K562 (cell line): ENCODE measurements around a stretch of chr12.

DNA sequence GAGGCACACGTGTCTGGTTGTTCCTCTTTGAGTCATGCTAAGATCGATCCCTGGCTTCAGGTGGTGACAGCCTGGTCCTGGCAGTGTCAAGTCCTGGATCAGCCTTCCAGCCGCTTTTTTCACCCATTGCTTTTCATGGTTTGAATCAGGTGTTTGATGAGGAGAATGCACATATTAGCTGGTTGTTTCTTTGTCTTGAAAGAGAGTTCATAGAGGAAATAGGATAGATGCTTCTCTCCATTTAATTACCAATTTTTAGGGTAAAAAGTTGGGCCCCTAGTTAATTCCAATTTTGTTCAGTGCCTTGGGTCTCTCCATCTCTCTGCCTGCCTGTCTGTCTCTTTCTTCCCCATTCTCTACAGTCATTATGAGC lies 35.3 kb downstream of the ZNF664 start:
- RAMPAGE, long total RNA, result no peak
- RRBS, result no CpG with 5 or more reads among the region's 3 CpGs
PRO-cap:
- standard, result no peak
- CoPRO, capped RNA only, 2 experiments, result no peak in any of the 2 experiments
- CoPRO, capped and uncapped RNA, 2 experiments, result no peak in any of the 2 experiments
- CoPRO, uncapped RNA only, 2 experiments, result no peak in any of the 2 experiments
CAGE:
- cytosol, long polyA plus RNA, result no peak
- long polyA plus RNA, result no peak
- nucleolus, long total RNA, result no peak
- nucleus, long polyA plus RNA, result no peak

DNA sequence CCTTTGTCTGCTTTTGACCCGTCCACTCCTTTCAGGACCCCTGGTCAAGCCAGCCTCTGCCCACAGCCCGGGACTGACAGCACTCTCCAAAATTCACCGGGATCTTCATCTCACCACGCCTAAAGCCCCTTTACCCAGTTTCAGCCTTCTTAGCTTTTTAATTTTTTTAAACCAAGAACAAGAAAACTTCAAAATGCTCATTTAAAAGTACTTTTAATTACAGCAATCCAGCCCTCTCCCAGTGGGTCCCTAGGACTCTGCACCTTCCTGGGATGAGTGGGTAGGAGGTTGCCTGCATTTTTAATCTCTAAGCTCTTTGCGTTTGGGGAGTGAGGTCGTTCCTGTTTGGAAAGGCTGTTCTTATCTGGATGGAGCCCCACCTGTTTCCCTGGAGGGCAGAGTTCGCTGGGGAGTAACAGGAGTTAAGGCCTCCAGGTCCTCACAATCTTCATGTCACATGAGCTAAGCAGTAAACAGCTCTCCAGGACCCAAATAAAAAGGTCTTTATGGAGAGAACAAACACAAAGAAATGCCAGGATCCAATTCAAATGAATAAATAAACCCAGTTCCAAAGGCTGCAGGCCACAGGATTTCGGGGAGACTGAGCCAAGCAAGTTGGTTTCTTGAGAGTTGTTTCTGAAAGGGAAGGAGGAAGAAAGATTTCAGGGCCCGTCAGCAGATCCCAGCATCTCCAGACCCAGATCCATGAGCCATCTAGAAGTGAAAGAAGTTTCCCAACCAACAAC lies 56.0 kb upstream of the RFLNA start:
- RAMPAGE, long total RNA, result no peak
- RRBS, result no CpG with 5 or more reads among the region's 9 CpGs
PRO-cap:
- standard, result no peak
- CoPRO, capped RNA only, 2 experiments, result no peak in any of the 2 experiments
- CoPRO, capped and uncapped RNA, 2 experiments, result no peak in any of the 2 experiments
- CoPRO, uncapped RNA only, 2 experiments, result no peak in any of the 2 experiments
CAGE:
- cytosol, long polyA plus RNA, result no peak
- long polyA plus RNA, result no peak
- nucleolus, long total RNA, result no peak
- nucleus, long polyA plus RNA, result no peak

DNA sequence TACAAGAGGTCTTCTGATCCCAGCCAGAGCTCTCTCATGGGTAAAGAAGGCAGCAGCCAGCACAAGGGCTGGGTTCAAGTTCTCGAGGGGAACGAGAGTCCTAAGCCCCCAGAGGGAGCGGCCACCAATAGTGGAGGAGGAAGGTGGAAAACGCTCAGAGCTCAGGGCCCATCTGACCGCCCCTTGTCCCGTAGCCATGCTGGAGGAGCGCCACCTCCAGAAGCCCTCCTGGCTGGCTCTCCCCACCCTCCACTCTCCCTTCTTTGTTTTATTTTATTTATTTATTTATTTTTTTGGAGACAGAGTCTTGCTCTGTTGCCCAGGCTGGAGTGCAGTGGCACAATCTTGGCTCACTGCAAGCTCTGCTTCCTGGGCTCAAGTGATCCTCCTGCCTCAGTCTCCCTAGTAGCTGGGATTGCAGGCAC lies 72.5 kb downstream of the RFLNA start:
- RAMPAGE, long total RNA, result no peak
- RRBS, result no CpG with 5 or more reads among the region's 7 CpGs
PRO-cap:
- standard, result no peak
- CoPRO, capped RNA only, 2 experiments, result no peak in any of the 2 experiments
- CoPRO, capped and uncapped RNA, 2 experiments, result no peak in any of the 2 experiments
- CoPRO, uncapped RNA only, 2 experiments, result no peak in any of the 2 experiments
CAGE:
- cytosol, long polyA plus RNA, result no peak
- long polyA plus RNA, result no peak
- nucleolus, long total RNA, result no peak
- nucleus, long polyA plus RNA, result no peak

GRCh38 chr12:124379725-124380956 lies 85.2 kb downstream of the RFLNA start:
- RAMPAGE, long total RNA, result no peak
- RRBS, result 86% methylated on average over 4 of the region's 42 CpGs
PRO-cap:
- standard, result no peak
- CoPRO, capped RNA only, 2 experiments, result no peak in any of the 2 experiments
- CoPRO, capped and uncapped RNA, 2 experiments, result no peak in any of the 2 experiments
- CoPRO, uncapped RNA only, 2 experiments, result no peak in any of the 2 experiments
CAGE:
- cytosol, long polyA plus RNA, result no peak
- long polyA plus RNA, result no peak
- nucleolus, long total RNA, result no peak
- nucleus, long polyA plus RNA, result no peak

GRCh38 chr12:124440451-124441195 lies 126.8 kb downstream of the NCOR2 start:
- RAMPAGE, long total RNA, result no peak
- RRBS, result no CpG with 5 or more reads among the region's 13 CpGs
PRO-cap:
- standard, result no peak
- CoPRO, capped RNA only, 2 experiments, result no peak in any of the 2 experiments
- CoPRO, capped and uncapped RNA, 2 experiments, result no peak in any of the 2 experiments
- CoPRO, uncapped RNA only, 2 experiments, result peak in 1 of 2 experiments; most common minus-strand start chr12:124440724 (in 1)
CAGE:
- cytosol, long polyA plus RNA, result no peak
- long polyA plus RNA, result no peak
- nucleolus, long total RNA, result no peak
- nucleus, long polyA plus RNA, result no peak

DNA sequence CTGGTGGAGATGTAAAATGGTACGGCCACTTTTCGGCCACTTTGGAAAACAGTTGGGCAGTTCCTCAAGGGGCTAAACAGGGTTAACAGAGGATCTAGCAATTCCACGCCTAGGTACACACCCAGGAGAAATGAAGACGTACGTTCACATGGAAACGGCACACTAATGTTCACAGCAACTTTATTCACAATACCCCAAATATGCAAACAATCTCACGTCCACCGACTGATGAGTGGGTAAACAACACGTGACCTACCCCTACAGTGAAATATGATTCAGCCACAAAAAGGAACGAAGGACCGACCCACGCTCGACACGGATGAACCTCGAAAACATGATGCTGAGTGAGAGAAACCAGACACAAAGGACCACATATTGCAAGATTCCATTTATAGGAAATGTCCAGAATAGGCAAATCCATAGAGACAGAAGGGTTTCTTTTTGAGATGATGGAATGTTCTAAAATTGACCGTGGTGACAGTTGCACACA lies 112.7 kb downstream of the NCOR2 start:
- RAMPAGE, long total RNA, result no peak
- RRBS, result no CpG with 5 or more reads among the region's 16 CpGs
PRO-cap:
- standard, result no peak
- CoPRO, capped RNA only, 2 experiments, result no peak in any of the 2 experiments
- CoPRO, capped and uncapped RNA, 2 experiments, result no peak in any of the 2 experiments
- CoPRO, uncapped RNA only, 2 experiments, result no peak in any of the 2 experiments
CAGE:
- cytosol, long polyA plus RNA, result no peak
- long polyA plus RNA, result no peak
- nucleolus, long total RNA, result no peak
- nucleus, long polyA plus RNA, result no peak

GRCh38 chr12:124472871-124473308 lies 94.5 kb downstream of the NCOR2 start:
- RAMPAGE, long total RNA, result no peak
- RRBS, result no CpG with 5 or more reads among the region's 12 CpGs
PRO-cap:
- standard, result no peak
- CoPRO, capped RNA only, 2 experiments, result no peak in any of the 2 experiments
- CoPRO, capped and uncapped RNA, 2 experiments, result no peak in any of the 2 experiments
- CoPRO, uncapped RNA only, 2 experiments, result no peak in any of the 2 experiments
CAGE:
- cytosol, long polyA plus RNA, result no peak
- long polyA plus RNA, result no peak
- nucleolus, long total RNA, result no peak
- nucleus, long polyA plus RNA, result no peak

DNA sequence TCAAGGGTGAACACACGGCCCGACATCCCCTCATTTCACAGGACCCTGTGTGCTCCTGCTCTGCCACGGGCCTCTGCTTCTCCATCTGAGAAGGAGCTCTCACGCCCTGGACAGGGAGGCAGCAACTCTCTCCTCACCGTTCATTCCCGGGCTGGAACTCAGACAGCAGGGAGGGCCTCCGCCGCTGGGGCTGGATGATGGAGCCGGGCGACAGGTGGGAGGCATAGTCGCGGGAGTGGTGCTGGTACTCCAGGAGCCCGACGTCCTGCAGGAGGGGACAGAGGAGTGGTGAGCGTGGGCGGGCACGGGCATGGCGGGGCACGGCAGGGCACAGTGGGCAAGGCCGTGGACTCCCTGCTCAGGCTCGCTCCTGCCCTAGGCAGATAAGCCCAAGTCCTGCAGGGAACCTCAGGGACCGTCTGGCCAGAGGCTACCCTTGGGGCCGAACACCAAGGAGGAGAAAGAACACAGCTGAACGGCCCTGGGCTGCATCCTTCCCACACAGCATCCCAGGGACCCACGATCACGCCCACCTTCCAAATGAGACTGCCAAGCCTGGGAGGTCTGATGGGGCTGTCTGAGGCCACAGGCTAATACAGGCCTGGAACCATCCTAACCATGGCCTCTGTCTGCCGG lies 81.0 kb downstream of the NCOR2 start:
- RAMPAGE, long total RNA, result no peak
- RRBS, result 96% methylated on average over 4 of the region's 27 CpGs
PRO-cap:
- standard, result no peak
- CoPRO, capped RNA only, 2 experiments, result no peak in any of the 2 experiments
- CoPRO, capped and uncapped RNA, 2 experiments, result no peak in any of the 2 experiments
- CoPRO, uncapped RNA only, 2 experiments, result no peak in any of the 2 experiments
CAGE:
- cytosol, long polyA plus RNA, result no peak
- long polyA plus RNA, result no peak
- nucleolus, long total RNA, result no peak
- nucleus, long polyA plus RNA, result no peak

DNA sequence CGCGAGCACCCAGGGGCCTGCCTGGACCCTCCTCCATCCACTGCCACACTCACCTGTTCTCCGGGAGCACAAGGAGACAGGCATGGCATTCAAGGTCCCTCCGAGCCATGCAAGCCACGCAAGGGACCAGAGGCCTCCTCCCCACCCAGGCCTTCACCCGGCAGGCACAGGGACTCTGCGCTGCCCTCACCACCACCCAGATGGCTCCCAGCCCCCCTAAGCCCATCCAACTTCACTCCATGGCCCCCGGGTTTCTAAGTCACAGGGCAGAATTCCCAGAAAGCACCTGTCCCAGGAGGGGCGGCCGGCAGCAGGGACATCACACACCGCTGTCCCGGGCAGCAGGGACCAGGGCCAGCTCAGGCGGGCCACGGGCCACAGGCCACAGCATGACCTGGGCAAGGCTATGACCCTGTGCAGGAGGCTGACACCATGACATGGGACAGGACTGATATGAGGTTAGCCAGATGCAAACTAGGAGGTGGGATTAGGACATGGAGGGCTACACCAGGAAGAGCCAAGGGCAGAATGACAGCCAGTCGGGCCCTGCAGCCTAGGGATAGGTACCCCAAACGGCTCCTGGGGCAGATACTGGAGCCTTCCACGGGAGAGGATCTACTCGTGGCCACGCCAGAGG lies 71.8 kb downstream of the NCOR2 start:
- RAMPAGE, long total RNA, result no peak
- RRBS, result 93% methylated on average over 6 of the region's 19 CpGs
PRO-cap:
- standard, result no peak
- CoPRO, capped RNA only, 2 experiments, result no peak in any of the 2 experiments
- CoPRO, capped and uncapped RNA, 2 experiments, result no peak in any of the 2 experiments
- CoPRO, uncapped RNA only, 2 experiments, result no peak in any of the 2 experiments
CAGE:
- cytosol, long polyA plus RNA, result no peak
- long polyA plus RNA, result no peak
- nucleolus, long total RNA, result no peak
- nucleus, long polyA plus RNA, result no peak

DNA sequence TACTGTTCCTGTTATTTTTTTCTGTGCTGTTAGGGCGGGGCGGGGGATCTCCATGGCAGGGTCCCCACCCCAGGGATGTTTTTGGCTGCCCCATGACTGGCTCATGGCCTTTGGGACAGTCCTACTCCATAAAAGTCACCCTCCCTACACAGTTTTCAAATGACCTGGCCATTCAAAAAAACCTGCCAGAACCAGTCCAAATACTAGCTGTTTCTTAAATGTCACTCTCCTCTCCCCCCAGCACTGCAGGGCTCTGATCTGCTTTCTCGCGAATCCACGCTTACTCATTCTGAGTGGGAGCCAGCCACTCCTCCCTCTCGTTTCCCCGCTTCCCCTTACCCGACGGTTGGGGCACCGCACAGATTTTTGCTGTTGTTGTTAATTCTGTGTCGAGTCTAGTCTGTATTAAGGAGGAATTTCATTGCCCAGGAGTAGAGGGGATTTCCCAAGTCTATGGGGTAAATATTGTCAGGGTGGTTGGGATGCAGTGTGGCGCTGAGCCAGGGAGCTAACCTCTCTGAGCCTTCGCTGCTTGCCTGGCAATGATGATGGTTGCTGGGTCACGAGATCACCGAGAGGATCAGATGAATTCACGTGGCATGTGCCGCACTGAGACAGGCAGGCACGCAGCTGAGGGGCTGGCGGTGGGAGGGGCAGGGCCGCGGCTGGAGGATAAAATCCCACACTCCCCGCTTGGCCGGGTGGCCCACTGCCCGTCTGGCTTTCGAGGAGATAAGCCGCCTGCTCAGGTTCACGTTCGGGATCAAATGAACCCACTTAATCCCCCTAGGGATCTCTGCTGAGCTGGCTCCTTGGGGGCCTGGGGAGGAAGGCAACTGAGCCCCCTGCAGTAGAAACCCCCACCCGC lies 18.5 kb downstream of the NCOR2 start:
- RAMPAGE, long total RNA, result no peak
- RRBS, result no CpG with 5 or more reads among the region's 29 CpGs
PRO-cap:
- standard, result no peak
- CoPRO, capped RNA only, 2 experiments, result no peak in any of the 2 experiments
- CoPRO, capped and uncapped RNA, 2 experiments, result no peak in any of the 2 experiments
- CoPRO, uncapped RNA only, 2 experiments, result no peak in any of the 2 experiments
CAGE:
- cytosol, long polyA plus RNA, result no peak
- long polyA plus RNA, result no peak
- nucleolus, long total RNA, result no peak
- nucleus, long polyA plus RNA, result no peak

DNA sequence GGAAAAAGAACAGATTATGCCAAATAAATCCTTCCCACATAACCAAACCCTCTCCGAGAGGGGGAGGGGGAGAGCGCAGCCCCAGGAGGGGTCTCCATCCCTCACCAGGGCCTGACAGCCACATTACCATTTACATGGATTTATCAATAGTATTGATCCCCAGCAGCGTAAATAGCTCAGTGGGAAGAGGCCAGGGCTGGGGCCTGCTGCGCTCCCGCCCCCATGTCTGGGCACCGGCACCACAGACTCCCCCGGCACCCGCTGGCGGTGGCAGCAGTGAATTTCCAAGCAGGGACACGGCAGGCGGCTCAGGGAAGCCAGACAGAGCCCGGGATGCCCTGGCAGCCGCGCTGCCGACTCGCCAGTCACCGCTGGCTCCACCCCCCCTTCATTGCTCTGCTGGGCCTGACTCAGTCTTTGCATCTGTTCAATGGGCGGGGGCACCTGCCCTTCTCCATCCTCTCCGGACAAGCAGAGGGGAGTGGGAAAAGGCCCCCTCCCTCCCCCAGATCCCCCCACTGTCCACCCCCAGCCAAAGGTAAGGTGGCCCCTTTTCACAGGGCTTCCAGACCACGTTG lies 2.3 kb downstream of the NCOR2 start:
- RAMPAGE, long total RNA, result no peak
- RRBS, result 83% methylated on average over 6 of the region's 20 CpGs
PRO-cap:
- standard, result no peak
- CoPRO, capped RNA only, 2 experiments, result no peak in any of the 2 experiments
- CoPRO, capped and uncapped RNA, 2 experiments, result no peak in any of the 2 experiments
- CoPRO, uncapped RNA only, 2 experiments, result no peak in any of the 2 experiments
CAGE:
- cytosol, long polyA plus RNA, result no peak
- long polyA plus RNA, result no peak
- nucleolus, long total RNA, result no peak
- nucleus, long polyA plus RNA, result no peak

DNA sequence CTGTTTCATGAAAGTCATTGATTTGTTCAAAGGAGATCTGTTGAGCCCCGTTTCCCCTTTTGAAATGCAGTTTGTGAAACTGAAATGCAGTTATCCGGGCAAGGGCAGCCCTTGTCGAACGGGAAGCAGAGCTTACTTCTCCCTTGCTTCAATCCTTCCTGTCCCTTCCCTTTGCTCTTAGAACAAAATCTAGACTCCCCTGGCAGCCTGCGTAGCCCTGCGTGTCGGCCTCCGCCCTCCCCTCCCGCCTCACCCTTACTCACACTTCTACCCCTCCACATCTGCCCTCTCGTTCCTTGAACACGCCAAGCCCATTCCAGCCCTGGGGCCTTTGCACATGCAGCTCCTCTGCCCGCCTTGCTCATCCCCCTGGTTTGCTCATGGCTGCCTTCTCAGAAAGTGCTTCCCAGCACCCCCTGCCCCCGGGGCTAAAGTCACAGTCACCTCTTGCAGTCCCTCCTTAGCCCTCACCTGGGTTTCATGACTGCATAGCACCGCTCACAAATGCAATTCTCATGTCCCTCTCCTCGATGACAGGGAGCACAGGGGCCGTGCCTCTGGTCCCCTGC lies 49.5 kb upstream of the NCOR2 start:
- RAMPAGE, long total RNA, result no peak
- RRBS, result no CpG with 5 or more reads among the region's 16 CpGs
PRO-cap:
- standard, result no peak
- CoPRO, capped RNA only, 2 experiments, result no peak in any of the 2 experiments
- CoPRO, capped and uncapped RNA, 2 experiments, result no peak in any of the 2 experiments
- CoPRO, uncapped RNA only, 2 experiments, result no peak in any of the 2 experiments
CAGE:
- cytosol, long polyA plus RNA, result no peak
- long polyA plus RNA, result no peak
- nucleolus, long total RNA, result no peak
- nucleus, long polyA plus RNA, result no peak

DNA sequence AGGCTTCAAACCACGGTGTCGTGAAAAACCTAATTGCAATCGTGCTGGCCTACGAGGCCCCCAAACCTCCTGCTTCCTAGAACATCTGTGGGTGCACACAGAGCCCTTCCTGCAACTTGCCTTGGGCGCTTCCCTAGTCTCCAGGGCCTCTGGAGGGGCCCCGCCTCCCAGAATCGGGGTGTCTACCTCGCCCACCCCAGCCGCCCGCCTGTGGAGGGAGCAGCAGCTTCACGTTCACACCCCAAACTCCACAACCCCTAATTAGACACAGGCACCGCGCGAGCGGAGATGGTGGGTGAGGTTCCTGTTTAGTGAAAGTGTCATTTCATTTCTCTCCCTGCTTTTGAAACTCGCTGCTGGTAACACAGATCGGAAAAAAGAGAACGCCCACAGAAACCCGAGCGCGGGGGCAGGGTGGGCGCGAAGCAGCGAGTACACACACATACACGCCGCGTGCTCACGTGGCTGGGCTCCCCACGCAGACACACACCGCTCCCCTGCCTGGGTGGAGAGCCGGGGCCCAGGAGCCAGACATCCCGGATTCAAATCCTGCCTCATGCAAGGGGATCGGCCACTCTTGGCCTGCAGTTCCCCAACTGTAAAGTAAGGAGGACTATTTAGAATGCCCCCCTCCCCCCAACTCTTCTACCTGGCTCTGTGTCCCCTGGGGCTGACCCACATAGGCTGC lies 79.0 kb upstream of the NCOR2 start:
- RAMPAGE, long total RNA, result no peak
- RRBS, result no CpG with 5 or more reads among the region's 33 CpGs
PRO-cap:
- standard, result no peak
- CoPRO, capped RNA only, 2 experiments, result no peak in any of the 2 experiments
- CoPRO, capped and uncapped RNA, 2 experiments, result no peak in any of the 2 experiments
- CoPRO, uncapped RNA only, 2 experiments, result no peak in any of the 2 experiments
CAGE:
- cytosol, long polyA plus RNA, result no peak
- long polyA plus RNA, result no peak
- nucleolus, long total RNA, result no peak
- nucleus, long polyA plus RNA, result no peak

DNA sequence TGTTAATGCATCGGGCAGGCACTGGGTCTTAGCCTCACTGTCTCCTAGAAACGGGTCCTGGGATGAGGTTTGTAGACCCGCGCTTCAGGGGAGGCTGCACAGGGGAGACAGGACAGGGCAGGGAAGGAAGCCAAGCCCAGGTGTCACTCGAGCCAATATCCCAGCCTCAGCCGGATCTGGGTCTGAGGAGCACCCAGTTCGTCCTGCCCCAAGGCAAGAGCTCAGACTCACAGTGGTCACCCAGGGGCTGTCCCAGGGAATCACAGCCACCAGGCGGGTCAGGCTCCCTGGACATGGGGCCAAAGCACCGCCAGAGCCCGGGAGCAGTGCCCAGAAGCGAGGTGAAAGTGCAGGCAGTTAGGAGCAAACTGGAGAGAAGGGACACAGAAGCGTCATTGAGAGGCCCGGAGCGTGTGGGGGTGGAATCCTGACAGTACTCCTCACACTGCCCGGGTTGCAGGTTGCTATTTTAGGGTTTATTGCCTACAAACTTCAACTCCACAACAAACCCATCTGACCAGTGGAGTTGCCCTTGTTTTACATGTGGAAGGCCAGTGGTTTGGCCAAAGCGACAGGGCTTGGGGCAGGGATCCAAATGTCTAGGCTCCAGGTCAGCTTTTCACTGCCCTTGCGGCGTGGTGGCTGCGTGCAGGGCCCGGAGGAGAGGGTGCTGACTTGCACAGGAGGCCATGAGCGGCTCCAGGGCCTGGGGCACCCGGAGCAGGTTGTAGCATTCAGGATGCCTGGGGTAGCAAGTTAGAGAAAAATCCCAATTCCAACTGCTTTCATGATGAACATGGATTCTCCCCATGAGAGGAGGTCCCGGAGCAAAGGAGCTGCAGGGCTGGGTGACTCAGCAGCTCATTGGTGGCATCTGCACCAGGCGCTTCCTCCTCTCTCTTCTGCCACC lies 112.2 kb upstream of the NCOR2 start:
- RAMPAGE, long total RNA, result no peak
- RRBS, result 42% methylated on average over 7 of the region's 24 CpGs
PRO-cap:
- standard, result no peak
- CoPRO, capped RNA only, 2 experiments, result no peak in any of the 2 experiments
- CoPRO, capped and uncapped RNA, 2 experiments, result no peak in any of the 2 experiments
- CoPRO, uncapped RNA only, 2 experiments, result no peak in any of the 2 experiments
CAGE:
- cytosol, long polyA plus RNA, result no peak
- long polyA plus RNA, result no peak
- nucleolus, long total RNA, result no peak
- nucleus, long polyA plus RNA, result no peak

DNA sequence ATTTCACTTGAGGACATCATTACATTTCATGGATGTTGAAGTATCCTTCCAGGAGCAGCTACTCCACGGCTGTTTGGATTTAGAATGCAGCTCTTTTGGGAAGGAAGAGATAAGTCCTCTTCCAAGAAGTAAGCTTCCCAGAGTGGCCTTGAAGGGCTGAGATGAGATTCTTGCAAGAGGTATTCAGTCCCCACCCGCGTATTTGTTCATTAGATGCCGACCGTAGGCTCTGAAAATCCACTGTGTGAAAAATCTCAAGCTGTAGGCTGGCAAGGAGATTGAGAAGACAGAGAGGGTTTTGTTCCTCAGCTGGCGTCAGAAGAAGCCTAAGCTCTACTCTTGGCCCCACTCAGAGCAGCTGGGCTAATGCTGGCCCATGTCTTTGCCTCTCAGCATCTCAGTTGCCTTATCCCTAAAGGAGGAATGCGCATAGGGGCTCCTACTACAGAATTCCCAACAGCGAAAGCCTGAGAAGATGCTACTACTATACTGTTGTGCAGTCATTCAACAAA lies 131.2 kb upstream of the NCOR2 start:
- RAMPAGE, long total RNA, result no peak
- RRBS, result no CpG with 5 or more reads among the region's 8 CpGs
PRO-cap:
- standard, result no peak
- CoPRO, capped RNA only, 2 experiments, result no peak in any of the 2 experiments
- CoPRO, capped and uncapped RNA, 2 experiments, result no peak in any of the 2 experiments
- CoPRO, uncapped RNA only, 2 experiments, result no peak in any of the 2 experiments
CAGE:
- cytosol, long polyA plus RNA, result no peak
- long polyA plus RNA, result no peak
- nucleolus, long total RNA, result no peak
- nucleus, long polyA plus RNA, result no peak

- RAMPAGE, long total RNA, result no peak
- RRBS, result no CpG with 5 or more reads among the region's 15 CpGs
PRO-cap:
- standard, result bidirectional peak, plus-strand start at chr12:124715758, minus-strand start at chr12:124715652
- CoPRO, capped RNA only, 2 experiments, result peak in 2 of 2 experiments; most common plus-strand start chr12:124715695 (in 1); most common minus-strand start chr12:124715642 (in 2)
- CoPRO, capped and uncapped RNA, 2 experiments, result peak in 1 of 2 experiments; most common plus-strand start chr12:124715769 (in 1); most common minus-strand start chr12:124715642 (in 1)
- CoPRO, uncapped RNA only, 2 experiments, result no peak in any of the 2 experiments
CAGE:
- cytosol, long polyA plus RNA, result no peak
- long polyA plus RNA, result no peak
- nucleolus, long total RNA, result no peak
- nucleus, long polyA plus RNA, result no peak
Measured at GRCh38 chr12:124715343-124716123, 148.1 kb upstream of the NCOR2 start.

GRCh38 chr12:124777766-124778628 lies 85.7 kb downstream of the SCARB1 start:
- RAMPAGE, long total RNA, result no peak
- RRBS, result 100% methylated on average over 1 of the region's 32 CpGs
PRO-cap:
- standard, result no peak
- CoPRO, capped RNA only, 2 experiments, result no peak in any of the 2 experiments
- CoPRO, capped and uncapped RNA, 2 experiments, result no peak in any of the 2 experiments
- CoPRO, uncapped RNA only, 2 experiments, result peak in 2 of 2 experiments; most common minus-strand start chr12:124778021 (in 2)
CAGE:
- cytosol, long polyA plus RNA, result no peak
- long polyA plus RNA, result no peak
- nucleolus, long total RNA, result no peak
- nucleus, long polyA plus RNA, result no peak